B cell (primary cell): ENCODE measurements around the genes ZNF718, TMEM271 and TMEM175.

- PRO-cap, result bidirectional peak, plus-strand start at chr4:124485, minus-strand start at chr4:124298; bidirectional peak, plus-strand start at chr4:124788, minus-strand start at chr4:124733
- CAGE, long polyA plus RNA, result start-site peak on the plus strand at chr4:124507-124531, 136 and 116 reads in 2 replicates
Observed at GRCh38 chr4:124185-125146, at the start of gene ZNF718. TSS of gene ZNF718 (plus strand) at chr4:124501.

GRCh38 chr4:451781-452465 is 47.0 kb downstream of the ZNF721 start:
- PRO-cap, result no peak
- CAGE, long polyA plus RNA, result no peak

DNA sequence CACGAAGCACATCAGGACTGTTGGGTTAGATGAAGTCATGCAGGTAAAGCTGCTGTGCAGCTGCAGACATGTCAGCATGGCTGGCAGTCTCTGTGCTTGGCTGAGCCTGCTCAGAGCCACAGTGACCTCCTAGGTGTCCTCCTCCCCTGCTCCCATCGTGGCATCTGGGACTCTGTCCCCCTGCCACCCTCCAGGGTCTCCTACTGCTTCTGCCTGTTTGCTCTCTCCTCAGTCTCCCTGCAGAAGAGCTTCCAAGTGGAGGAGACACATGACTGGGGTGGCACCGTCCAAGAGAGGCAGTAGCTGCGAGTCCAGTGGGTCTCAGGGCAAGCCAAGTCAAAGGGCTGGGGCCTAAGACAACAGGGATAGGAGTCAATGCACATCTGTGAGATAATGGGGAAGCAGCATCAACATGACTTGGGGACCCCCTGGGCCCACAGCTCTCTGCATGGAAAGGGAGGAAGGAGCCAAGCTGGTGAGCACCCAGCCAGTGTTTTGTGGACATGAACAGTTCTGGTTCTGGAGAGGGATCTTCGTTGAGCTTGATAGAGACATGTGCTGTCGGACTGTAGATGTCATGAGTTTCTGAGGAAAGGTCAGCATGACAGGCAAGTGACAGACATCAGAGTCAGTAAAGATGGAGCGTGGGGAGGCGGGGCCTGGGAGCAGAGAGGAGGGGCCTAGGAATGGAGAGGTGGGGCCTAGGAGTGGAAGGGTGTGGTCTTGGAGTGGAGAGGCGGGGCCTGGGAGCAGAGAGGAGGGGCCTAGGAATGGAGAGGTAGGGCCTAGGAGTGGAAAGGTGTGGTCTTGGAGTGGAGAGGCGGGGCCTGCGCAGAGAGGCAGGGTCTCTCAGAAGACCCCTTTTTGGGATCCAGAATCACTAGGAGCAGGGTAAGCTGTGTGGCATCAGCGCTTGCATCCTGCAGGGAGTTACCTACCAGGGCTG is 33.5 kb downstream of the PIGG start:
- PRO-cap, result no peak
- CAGE, long polyA plus RNA, result no peak

DNA sequence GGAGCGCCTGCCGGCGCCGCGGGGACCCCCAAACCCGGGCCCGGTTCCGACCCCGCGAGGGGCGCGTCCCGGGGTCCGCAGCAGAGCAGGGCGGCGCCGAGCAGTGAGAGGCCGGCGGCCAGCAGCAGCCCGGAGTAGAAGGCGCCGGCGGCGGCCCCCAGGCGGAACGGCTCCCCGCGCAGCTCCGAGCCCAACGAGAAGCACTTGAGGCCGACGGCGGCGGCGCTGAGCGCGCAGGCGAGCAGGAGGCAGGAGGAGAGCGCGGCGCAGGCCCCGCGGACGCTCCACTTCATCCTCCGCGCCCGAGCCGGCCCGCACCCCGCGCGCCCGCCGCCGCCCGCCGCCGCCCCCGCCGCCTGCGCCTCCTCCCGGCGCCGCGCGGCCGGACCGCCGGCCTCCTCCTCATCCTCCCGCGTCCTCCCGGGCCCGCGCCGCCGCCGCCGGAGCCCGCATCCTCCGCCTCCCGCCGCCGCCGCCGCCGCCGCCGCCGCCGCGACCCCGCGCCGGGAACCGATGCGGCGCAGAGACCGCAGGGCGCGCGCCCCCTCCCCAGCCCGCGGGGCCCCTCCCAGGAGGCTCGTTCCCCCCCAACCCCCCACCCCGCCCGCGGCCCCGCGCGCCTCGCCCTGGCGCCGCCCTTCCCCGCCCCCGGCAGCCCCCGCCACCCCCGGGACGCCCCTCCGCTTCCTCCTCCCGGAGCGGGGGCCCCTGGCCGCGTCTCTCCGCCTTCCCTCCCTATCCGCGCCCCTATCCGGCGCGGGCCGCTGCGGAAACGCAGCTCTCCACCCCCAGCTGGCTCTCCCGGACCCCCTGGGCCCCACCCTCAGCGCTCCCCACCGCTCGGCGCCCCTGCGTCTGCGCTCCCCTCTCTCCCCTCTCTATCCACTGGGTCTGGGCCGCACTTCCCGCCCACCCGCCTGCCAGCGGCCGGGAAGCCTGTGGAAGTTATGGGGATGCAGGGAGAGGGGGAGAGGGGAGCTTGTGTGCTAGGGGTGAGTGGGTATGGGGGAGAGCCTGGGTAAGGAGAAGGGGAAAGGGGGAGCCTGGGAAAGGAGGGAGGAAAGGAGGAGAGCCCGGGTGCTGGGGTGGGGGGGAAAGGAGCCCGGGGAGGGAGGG is at the start of gene TMEM271:
Gene TMEM271 (minus strand): TSS at position 526 of the 1,116 bp plus-strand sequence.
- PRO-cap, result no peak
- CAGE, long polyA plus RNA, result no peak

DNA sequence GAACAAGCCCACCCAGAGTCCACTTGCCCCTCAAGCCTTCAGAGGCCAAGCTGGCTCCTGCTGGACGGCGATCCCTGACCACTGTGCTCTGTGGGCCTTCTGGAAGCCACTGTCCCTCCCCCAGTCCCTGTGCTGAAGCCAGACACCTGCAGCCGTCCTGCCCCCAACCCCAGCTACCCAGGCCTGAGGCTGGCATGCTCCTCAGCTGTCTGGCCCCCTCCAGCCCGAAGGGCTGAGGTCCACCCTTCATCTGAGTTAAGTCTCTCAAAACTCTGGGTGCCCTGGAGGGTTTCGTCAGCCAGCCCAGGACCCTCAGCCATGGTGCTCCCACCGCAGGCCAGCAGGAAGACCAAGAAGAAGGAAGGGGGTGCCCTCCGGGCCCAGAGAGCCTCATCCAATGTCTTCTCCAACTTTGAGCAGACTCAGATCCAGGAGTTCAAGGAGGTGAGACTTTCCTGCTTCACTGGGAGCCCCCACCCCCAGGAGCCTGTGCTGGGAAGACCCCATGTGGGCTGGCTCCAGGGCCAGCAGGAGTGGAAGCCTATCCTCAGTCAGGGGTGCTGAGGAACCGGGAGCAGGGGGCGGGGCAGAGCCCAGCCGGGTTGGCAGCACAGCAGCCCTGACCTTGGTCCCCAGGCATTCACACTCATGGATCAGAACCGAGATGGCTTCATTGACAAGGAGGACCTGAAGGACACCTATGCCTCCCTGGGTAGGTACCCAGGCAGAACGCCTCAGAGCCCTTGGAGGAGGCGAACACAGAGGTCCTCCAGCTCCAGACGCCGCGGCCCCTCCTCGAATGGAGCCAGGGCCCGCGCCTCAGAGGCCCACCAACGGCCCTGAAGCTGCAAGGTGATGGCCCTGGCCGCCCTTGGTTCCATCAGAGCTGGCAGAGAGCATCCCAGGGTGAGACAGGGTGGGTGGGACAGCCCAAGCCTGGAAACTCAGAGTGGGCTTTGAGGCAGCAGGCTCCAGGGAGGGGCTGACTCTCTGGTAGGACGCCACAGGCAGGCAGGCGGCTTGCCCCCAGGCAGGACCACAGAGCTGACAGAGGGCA is 4.3 kb downstream of the MYL5 start:
- PRO-cap, result no peak
- CAGE, long polyA plus RNA, result no peak

DNA sequence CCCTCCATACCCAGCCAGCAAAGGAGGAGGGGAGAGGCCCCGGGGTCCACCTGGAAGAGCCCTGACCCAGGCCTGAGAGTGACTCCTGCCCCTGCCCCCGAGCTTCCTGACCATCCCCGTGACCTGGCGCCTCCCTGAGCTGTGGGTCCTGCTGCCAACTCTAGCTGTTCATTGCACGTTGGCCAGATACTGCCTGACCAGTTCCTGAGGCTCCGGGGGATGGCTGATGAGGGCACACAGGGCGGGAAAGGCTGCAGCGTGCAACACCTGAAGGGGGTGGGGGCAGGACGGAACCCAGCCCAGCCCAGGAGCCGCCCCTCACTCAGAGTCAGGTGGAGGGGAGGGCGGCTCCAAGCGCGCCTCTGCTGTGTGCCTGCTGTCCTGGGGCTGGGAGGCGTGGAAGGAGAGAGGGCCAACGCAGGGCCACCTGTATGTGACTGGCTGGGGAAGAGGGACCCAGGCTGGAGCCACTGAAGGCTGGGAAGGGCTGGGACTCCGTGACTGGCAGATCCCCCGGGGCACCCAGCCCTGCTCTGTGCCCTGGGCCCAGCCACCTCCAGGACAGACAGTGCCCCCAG is 594 bp downstream of the SLC49A3 start:
- PRO-cap, result no peak
- CAGE, long polyA plus RNA, result no peak

DNA sequence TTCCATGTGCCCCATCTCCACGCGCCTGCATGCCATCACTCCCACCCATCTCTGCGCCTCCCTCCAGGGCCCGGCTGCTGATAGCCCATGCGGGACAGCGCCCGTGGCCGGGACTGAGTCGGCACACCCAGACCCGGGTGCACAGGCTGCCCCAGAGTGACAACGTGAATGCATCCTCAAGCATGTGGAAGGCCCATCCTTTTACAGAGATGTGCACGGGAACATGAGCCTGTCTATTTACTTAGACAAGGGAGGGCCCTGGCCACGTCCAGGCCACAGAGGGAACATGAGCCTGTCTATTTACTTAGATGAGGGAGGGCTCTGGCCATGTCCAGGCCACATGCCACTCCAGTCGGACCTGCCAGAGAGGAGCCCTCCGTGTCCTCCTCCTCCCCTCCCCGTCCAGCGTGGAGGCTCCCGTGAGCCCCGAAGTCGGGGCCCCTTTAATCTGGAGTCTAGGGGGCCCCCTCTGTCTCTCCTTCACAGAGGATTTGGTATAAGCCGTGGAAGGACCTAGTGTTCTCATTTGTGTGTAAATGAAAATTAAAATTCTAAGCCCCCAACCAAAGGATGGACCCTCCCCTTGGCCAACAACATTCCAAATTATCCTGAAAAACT is 4.3 kb upstream of the SLC49A3 start:
- PRO-cap, result no peak
- CAGE, long polyA plus RNA, result no peak

GRCh38 chr4:730351-730768 is 24.7 kb downstream of the PCGF3 start:
- PRO-cap, result no peak
- CAGE, long polyA plus RNA, result no peak

- PRO-cap, result no peak
- CAGE, long polyA plus RNA, result start-site peak on the minus strand at chr4:750858-751301, 9 and 9 reads in 2 replicates
Observed at GRCh38 chr4:750889-751403, 45.3 kb downstream of the PCGF3 start.

DNA sequence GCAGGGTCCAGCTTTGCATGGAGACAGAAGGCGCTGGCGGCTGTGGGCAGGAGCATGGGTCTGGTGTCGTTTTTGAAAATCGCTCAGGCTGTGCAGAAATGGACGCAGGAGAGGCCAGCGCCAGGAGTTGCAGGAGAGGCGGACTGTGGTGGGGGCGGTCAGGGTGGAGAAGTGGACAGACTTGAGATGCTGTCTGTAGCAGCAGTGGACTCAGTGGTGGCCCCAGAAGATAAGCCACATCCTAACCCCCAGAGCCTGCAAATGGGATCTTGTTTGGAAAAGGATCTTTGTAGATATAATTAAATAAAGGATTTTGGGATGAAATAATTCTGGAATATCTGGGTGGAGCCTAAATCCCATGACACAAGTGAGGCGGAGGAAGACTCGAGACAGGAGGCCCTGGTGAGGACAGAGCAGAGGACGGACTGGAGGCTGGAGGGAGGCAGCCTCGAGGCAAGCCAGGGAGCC is 56.3 kb downstream of the PCGF3 start:
- PRO-cap, result no peak
- CAGE, long polyA plus RNA, result no peak

- PRO-cap, result no peak
- CAGE, long polyA plus RNA, result no peak
Observed at GRCh38 chr4:792282-793165, 33.4 kb downstream of the CPLX1 start.

DNA sequence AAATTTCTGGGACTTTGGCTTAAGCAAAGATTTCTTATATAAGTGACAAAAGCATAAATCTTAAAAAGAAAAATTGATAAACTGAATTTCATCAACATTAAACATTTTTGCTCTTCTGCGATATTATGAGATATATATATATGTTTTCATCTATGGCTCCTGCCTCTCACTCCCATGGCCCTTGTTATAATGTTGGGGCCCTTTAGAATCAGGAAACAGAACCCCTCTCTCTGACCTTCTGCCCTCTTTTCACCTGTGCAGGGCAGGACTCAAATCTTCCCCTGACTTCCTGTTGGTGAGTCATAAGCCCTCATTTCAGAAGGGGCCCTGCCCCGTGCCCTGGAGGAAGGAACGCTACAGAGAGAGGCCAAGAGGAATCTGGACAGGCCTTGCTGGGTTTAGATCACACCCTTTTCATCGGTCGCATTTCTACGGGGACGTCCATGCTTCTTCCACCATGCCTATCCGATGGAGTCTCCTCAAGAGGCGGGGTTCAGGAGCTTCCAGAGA is 27.0 kb downstream of the CPLX1 start:
- PRO-cap, result no peak
- CAGE, long polyA plus RNA, result no peak

- PRO-cap, result no peak
- CAGE, long polyA plus RNA, result no peak
Observed at GRCh38 chr4:879061-880368, 52.6 kb downstream of the GAK start.

GRCh38 chr4:904885-905180 is 27.3 kb downstream of the GAK start:
- PRO-cap, result no peak
- CAGE, long polyA plus RNA, result no peak

DNA sequence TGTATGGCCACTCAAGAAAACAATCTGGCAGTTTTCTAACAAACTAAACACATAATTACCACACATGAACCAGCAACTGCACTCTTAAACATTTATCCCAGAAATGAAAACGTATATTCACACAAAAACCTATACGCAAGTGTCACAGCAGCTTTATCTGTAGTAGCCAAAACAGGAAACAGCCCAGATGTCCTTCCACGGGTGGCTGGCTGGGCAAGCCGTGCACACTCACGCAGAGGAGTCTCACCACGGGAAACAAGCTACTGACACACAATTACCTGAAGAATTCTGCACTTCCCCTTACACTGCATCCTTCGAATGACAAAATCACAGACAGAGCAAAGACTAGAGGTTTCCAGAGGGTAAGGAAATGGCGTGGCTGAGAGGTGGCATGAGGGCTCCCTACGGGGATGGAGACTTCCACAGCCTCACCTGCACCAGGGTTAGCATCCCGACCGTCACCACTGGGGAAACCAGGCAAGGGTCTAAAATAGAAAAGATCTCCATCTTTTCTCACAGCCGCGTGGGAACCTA is 9.3 kb downstream of the GAK start:
- PRO-cap, result bidirectional peak, plus-strand start at position 186 of the sequence, minus-strand start at position 104 of the sequence; bidirectional peak, plus-strand start at position 358 of the sequence, minus-strand start at position 320 of the sequence
- CAGE, long polyA plus RNA, result no peak

- PRO-cap, result bidirectional peak, plus-strand start at chr4:925014, minus-strand start at chr4:924736
- CAGE, long polyA plus RNA, result no peak
Observed at GRCh38 chr4:924861-925487, 7.1 kb downstream of the GAK start.

GRCh38 chr4:931902-933271 is at the start of gene TMEM175:
TSS of gene TMEM175 (plus strand) at chr4:932460.
- PRO-cap, result bidirectional peak, plus-strand start at chr4:932460, minus-strand start at chr4:932317
- CAGE, long polyA plus RNA, result start-site peak on the plus strand at chr4:932457-932487, 240 and 314 reads in 2 replicates

DNA sequence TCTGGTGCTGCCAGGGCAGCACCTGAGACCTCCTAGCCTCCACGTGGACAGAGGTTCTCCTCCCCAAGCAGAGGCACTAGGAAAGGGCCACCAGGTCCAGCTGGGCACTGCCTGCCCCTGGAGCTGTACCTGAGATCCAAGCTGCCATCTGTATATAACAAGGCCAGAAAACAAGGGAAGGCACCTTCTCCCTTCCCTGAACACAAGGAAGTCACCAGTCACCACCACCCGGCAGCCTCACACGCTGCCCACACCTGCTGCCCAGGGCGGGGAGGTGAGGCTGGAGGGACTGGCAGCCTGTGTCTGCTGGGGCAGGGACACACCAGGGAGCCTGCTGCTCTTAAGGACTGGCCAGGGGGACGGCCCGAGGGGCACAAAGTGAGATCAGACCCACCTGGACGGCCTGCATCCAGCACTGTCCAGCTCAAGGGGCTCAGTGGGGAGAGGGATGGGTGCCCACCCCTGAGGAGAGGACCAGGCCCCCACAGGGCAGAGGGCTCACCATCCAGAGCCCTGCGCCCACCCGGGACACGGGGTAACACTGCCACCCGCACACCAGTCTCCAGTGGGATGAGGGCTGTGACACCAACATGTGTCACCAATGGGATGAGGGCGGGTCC is 13.4 kb downstream of the DGKQ start:
- PRO-cap, result no peak
- CAGE, long polyA plus RNA, result no peak

DNA sequence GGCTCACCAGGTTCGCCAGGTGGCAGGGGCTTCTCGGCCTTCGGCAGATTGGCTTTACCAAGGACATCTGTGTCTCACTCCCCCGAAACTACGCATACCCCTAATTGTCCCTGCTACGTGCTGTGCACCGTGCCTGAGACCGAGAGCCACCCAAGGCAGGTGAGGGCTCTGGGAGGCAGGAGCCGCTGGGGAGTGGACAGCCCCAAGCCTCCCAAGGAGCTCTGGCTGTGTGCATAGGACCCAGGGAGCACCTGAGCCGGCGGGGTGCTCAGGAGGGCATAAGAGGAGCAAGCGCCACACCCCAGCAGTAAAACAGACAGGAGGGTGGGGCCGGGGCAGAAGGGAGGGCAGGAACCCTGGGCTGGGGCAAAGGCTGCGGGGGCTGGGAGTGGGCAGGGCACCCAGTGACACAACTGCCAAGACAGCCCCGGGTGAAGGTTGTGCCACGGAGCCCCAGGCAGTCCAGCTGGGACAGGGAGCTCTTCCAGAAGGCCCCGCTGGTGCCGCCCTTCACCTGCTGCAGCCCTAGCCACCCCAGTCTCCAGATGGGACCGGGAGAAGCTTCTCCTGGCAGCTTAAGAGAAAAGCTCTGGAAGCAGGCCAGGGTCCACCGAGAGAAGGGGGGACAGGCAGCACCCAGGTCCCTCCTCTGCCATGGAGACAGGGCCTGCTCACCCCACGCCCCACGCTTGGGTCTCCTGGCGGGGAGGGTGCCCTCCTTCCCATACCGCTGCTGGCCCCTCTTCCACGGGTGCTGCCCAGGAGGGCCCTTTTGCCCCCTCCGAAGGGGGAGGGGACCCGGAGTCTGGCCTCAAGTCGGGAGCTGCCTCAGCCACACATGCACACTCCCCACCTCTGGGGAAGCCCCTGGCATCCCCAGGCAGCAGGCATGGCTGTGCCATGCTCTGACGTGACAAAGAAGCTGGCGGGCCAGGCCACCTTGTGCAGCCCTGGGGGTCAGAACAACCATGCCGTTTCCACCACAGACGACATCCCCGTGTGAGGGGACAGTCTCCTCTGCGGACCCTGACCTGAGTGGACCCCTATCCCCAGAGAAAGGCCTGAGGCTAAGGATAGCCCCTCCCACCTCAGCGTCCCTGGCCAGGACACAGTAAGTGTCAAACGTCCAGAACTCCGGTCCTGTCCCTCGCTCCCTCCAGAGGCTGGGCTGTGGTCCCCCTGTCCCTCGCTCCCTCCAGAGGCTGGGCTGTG is 1.6 kb downstream of the DGKQ start:
- PRO-cap, result no peak
- CAGE, long polyA plus RNA, result no peak

DNA sequence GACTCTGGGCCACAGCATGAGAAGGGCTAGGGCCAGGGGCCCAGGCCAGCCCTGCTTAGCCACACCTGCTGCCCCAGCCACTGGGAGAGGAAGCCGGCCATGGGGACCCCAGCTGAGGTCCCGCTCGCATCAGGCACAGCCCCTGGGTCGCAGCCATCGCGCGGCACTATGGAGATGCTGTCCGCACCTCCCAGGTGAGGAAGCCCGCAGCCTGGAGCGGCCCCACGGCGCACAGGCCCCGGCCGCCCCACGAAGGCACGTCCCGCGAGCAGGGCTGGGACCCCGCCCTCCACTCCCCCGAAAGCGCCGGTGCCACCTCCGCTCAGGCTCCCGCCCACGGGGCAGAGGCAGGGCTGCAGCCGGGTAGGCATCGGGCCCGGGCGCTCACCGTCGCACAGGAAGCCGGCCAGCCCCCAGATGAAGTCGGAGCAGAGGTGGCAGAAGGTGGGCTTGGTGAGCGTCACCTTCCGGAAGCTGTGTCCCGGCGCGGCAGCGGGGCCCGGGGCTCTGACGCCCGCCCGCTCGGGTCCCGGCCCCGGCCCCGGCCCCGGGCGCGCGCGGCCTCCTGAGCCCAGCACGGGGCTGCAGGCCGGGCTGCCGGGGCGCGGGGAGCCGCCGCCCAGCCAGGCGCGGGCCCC is 426 bp downstream of the DGKQ start:
- PRO-cap, result bidirectional peak, plus-strand start at position 416 of the sequence, minus-strand start at position 419 of the sequence
- CAGE, long polyA plus RNA, result no peak